Esophagus squamous epithelium (tissue), 4 donors: ENCODE measurements around the gene GRM1.

DNA sequence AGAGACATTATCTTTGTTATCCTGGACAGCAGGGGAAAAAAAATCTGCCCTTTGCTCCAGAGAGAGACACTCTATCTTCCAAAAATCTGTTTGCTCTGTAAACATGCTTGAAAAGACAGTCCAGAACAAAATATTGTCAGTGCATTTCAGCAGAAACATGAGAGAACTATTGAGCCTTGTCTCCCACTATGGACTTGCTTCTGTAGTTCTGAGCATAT lies 468.1 kb downstream of the EPM2A start:
- PRO-cap: no peak
- RAMPAGE, long total RNA, 4 experiments: no peak in any of the 4 experiments

- PRO-cap: no peak
- RAMPAGE, long total RNA, 4 experiments: no peak in any of the 4 experiments
These were observed at the start of gene GRM1 for GRCh38 chr6:146028743-146029409. Gene GRM1, plus strand, starts transcription at chr6:146029062.

DNA sequence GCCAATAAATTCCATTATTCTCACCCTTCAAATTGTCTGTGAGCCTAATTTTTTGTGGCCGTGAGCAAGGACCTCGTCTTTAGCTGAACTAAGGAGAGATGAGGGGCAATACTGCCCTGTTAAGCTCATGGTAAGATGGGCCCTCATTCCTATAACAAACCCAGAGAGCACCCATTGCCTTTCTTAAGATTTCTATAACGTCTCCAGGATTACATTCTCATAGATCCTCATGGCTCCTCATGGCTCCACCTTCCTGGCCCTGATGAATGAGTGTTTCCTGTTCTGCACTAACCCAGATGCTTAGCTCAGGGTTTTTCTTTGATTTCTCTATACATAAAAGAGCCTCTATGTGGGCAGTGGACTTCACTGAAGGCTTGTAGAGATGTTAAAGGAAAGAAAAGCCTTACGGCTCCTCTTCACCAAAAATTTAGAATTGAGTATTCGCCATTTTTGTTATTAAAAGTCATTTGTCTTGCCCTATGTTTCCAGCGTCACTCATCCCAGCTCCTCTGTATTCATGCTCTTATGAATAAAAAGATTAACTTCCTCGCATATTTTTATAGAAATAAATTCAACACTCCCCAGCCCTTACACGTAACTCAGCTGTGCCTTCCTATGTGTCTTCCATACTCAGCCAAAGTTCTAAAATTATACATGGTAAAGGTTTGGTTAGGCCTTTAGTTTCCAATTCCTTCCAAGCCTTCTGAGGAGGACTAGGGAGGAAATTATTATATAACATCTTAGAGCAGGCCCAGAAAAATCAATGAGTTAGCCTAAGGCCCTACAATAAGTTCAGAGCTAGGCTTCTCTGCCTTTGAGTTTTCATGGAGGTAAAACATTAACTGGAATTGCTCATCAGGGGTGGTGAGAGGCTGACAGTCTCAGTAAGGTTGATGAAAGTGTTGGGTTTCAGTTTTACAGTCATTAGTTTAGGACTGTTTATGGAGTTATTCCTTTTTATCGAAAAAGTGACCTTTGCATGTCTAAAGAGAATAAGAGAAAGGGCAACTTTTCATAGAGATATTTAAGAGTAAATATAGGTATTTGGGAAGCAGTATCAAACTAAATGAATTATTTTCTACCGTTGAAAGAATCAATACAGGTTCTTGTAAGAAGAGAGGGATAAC lies 285.7 kb downstream of the ADGB start:
- PRO-cap: no peak
- RAMPAGE, long total RNA, 4 experiments: no peak in any of the 4 experiments

- PRO-cap: bidirectional peak, plus-strand start at chr6:147202681, minus-strand start at chr6:147202469; unidirectional peak, plus-strand start at chr6:147202909
- RAMPAGE, long total RNA, 4 experiments: no peak in any of the 4 experiments
These were observed 1.6 kb upstream of the STXBP5 start for GRCh38 chr6:147202267-147203348.

DNA sequence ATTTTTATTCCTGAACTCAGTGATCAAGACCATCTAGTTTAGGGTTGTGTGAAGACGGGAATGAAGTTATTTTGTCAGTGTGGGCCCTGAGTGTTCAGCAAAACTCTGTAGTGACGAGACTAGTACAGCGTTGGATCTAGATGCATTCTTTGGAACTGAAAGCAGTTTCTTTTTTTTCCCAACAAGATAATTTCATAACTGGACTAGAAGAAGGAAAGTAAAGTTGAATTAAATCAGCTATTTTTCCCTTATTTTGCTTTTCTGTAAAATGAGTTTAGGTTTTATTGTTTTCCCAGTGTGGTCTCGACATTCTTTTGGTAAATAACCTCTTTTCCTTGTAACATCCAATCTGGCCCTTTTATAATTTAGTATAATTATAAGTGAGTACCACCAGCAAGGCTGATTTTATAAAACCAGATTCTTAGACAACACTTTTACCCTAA lies 3.3 kb downstream of the STXBP5 start:
- PRO-cap: unidirectional peak, minus-strand start at position 109 of the sequence
- RAMPAGE, long total RNA, 4 experiments: no peak in any of the 4 experiments

DNA sequence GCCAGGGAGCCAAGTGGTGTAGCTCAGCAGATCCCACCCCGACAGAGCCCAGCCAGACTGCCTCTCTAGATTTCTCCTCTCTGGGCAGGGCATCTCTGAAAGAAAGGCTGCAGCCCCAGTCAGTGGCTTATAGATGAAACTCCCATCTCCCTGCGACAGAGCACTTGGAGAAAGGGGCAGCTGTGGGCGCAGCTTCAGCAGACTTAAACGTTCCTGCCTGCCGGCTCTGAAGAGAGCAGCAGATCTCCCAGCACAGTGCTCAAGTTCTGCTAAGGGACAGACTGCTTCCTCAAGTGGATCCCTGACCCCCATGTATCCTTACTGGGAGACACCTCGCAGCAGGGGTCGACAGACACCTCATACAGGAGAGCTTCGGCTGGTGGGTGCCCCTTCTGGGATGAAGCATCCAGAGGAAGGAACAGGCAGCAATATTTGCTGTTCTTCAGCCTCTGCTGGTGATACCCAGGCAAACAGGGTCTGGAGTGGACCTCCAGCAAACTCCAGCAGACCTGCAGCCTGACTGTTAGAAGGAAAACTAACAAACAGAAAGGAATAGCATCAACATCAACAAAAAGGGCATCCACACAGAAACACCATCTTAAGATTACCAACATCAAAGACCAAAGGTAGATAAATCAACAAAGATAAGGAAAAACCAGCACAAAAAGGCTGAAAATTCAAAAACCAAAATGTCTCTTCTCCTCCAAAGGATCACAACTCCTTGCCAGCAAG lies 47.4 kb downstream of the STXBP5 start:
- PRO-cap: no peak
- RAMPAGE, long total RNA, 4 experiments: no peak in any of the 4 experiments

- PRO-cap: no peak
- RAMPAGE, long total RNA, 4 experiments: no peak in any of the 4 experiments
These were observed 125.7 kb upstream of the SAMD5 start for GRCh38 chr6:147382605-147383383.

GRCh38 chr6:148451555-148452238 lies 109.1 kb downstream of the SASH1 start:
- PRO-cap: no peak
- RAMPAGE, long total RNA, 4 experiments: no peak in any of the 4 experiments

DNA sequence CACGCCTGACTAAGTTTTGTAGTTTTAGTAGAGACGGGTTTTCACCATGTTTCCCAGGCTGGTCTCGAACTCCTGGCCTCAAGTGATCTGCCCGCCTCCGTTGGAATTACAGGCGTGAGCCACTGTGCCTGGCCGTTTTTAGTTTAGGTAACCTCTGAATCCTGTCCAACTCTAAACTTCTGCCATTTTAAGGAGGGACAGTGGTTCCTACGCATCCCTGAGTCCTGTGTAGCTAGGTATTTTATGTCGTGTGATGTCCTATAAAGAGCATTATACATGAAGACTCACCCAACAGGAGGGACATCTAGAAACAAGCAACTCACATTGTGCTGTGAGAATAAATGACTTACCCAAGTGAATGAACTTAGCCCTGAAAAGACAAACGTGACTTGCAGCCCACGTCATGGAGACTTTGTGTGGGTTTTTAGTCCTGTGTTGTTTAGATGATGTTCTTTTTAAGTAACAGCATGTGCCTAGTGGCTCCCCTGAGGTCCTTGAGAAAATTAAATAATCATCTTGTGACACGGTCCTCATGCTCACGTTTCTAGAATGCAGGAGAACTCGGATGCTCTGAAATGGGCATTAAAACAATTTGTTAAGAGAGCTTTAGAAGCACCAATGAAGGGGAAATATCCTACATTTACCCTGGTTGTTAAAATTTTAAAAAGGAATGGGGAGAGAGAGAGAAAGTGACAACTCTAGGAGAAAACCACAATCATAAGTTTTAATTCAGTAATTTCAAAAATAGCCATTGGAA lies 165.1 kb downstream of the SASH1 start:
- PRO-cap: bidirectional peak, plus-strand start at position 539 of the sequence, minus-strand start at position 339 of the sequence
- RAMPAGE, long total RNA, 4 experiments: no peak in any of the 4 experiments

- PRO-cap: no peak
- RAMPAGE, long total RNA, 4 experiments: no peak in any of the 4 experiments
These were observed 135.5 kb upstream of the UST start for GRCh38 chr6:148611235-148611730.

GRCh38 chr6:148799694-148800107 lies 52.9 kb downstream of the UST start:
- PRO-cap: unidirectional peak, plus-strand start at chr6:148799885
- RAMPAGE, long total RNA, 4 experiments: no peak in any of the 4 experiments

DNA sequence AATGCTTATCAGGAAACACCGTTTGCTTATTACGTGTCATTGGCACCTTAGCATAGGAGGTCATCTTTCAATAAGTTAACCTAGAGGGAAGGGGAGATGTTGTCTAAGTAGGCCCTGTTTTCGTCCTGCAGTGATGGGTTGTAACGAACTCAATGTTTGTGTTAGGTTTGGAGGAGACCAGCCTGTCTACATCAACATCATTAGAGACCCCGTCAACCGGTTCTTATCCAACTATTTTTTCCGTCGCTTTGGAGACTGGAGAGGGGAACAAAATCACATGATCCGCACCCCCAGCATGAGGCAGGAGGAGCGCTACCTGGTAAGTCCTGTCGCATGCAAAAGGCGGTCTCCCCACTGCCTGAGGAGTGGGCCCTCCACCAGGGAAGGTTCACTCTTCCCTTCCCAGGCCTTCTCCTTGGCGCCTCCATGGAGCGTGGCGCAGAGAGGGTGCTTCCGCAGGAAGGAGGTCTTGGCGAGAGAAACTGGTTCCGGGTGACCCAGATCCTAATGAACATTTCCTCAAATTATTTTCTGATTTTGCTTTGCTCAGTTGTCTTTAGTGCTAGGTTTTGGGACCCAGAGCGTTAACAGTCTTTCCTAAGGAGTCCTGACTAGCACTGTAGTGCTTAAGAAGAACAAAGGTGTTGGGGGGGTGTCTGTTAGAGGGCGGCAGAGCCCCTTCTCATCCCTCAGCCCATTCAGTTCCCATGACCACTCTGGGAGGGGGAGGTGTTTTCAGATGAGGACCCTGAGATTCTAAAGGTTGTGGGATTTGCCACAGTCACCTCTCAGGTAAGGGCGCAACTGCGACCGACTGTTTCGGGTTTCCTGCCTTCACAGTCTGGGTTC lies 217.6 kb downstream of the UST start:
- PRO-cap: no peak
- RAMPAGE, long total RNA, 4 experiments: no peak in any of the 4 experiments

- PRO-cap: no peak
- RAMPAGE, long total RNA, 4 experiments: no peak in any of the 4 experiments
These were observed 258.4 kb downstream of the UST start for GRCh38 chr6:149004906-149005949.

- PRO-cap: unidirectional peak, minus-strand start at chr6:149059847
- RAMPAGE, long total RNA, 4 experiments: no peak in any of the 4 experiments
These were observed 257.8 kb upstream of the TAB2 start for GRCh38 chr6:149059788-149060114.

DNA sequence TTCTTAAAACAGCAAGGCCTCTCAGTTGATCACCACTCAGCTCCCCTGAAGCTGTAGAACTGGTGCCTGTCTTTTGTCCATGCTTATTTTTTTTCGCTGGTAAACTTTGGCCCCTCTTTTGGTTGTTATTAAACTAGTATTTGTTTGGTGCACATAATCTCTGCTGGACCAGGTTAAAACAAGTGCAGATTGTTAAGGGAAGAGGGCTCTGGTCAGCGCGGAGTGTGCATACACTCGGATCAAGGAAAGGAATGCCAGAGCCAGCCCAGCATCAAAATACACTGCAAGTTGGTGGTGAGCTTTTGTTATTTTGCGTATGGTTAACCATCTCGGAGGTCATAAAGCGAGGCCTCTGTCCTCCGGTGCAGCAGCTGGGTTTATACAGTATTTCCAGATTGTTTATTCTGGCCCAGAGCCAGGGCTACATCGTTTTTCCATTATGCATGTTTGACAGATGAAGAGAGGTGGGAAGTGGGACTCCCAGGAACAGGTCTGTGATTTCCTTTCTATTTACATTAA lies 256.7 kb upstream of the TAB2 start:
- PRO-cap: no peak
- RAMPAGE, long total RNA, 4 experiments: no peak in any of the 4 experiments

GRCh38 chr6:149073424-149074278 lies 243.9 kb upstream of the TAB2 start:
- PRO-cap: no peak
- RAMPAGE, long total RNA, 4 experiments: no peak in any of the 4 experiments

DNA sequence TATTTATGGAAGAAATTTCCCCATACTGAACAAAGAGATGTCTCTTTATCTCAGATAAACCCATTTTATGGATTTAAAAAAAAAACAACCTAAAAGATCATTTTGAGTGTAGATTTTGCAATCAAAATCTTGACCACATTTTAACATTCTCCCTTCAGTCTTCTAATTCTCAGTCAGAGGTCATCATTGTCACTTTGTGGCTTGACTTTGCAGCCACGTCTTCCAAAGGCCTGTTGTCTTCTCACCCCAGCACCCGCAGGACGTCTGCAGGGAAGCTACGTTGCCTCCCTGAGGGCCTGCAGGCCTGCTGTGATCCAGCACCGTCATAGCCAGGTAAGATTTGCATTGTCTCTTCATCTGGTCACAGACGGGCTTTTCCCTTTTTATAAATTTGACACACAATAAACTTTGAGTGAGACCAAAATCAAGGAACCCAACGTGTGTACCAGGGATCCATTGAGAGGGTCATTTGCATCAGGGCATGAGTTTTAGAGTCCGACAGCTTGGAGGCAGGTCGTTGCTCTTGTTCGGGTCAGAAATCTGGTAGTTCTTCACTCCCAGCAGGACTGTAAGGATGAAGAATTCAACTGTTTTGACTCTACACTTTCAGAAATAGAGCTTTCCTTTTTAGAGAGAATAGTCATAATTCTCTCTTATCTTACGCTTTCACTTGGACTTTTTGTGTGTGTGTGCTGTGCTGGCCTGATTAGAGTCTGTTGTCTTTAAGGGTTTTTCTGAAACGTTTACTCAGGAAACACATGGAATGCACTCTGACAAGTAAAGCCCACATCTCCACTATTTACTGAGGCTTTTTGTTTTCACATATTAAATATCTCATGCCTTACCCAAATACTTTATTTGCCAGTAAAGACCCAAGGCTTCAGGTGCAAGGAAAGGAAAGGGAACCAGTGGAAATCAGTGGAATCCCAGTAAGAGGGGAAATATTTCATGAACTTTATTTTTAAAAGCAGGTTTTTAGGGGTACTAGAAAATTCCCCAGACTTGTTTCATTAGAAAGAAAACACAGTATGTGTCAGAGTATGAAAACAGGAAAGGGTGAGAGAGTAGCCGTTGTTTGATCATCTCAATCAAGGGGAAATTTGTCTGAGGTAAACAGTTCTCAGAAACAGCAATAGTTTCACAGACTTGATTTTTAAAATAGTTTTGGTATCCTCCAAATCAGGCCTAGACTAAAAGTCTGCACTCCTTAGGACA lies 177.1 kb upstream of the TAB2 start:
- PRO-cap: no peak
- RAMPAGE, long total RNA, 4 experiments: no peak in any of the 4 experiments

DNA sequence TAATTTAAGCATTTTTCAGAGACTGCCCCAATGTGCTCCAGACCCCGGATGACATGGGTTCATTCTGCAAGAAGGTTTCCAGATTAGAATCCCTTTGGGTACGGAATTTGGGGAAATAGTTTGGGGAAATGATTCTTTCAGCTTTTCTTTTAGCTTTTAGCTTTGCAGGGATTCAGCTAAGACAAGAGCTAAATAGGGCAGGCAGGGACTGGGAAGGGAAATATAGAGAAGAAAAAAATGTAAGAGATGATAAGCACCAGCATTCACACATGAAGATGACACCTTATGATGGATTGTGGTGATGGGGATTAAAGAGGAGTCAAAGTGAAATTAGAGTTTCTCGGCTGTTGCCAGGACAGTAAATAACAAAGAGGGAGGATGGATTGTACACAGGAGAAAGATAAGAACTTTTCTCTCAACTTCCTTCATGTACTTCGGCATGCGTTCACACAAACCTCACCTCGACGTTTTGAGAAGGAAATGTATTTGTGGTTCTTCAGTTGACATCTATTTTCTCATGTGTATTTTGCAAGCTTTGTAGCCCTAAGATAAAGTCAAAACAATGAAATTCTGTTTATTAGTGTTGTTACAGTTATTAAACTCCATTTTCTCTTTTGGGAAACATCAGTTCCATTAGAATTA lies 169.2 kb upstream of the TAB2 start:
- PRO-cap: no peak
- RAMPAGE, long total RNA, 4 experiments: no peak in any of the 4 experiments

- PRO-cap: no peak
- RAMPAGE, long total RNA, 4 experiments: no peak in any of the 4 experiments
These were observed 20.9 kb upstream of the SUMO4 start for GRCh38 chr6:149379184-149379554.

GRCh38 chr6:149505197-149505886 lies 20.5 kb upstream of the ZC3H12D start:
- PRO-cap: no peak
- RAMPAGE, long total RNA, 4 experiments: no peak in any of the 4 experiments